Epithelial cell of prostate (primary cell): ENCODE data around the gene SLCO4A1.

DNA sequence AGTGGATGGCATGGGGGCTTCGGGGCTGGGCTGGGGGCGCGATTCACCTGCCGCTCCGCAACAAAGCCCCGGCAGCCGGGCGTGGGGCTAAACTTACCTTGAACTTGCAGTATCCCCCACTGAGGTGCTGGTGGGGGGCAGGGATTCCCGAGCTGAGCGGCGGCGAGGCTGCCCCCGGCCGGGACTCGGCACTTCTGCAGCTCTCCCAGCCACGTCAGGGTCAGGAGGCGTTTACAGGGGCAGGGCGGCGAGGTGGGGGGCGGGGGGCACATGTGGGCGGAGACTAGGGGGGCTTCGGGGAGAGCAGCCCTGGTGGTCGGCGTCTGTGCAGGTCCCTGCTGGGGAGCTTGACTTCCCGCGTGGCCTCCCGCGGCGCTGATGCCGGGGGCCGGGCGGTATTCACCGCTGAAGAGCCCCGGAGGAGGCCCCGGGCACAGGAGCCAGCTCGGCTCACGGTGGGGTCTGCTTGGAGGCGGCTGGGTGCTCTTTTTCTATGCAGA lies 75.6 kb upstream of the GATA5 start:
- RRBS: no CpG with 5 or more reads among the region's 38 CpGs

- RRBS: 31% methylated on average over 5 of the region's 24 CpGs
Measured at GRCh38 chr20:62558420-62559191, 82.8 kb upstream of the GATA5 start.

DNA sequence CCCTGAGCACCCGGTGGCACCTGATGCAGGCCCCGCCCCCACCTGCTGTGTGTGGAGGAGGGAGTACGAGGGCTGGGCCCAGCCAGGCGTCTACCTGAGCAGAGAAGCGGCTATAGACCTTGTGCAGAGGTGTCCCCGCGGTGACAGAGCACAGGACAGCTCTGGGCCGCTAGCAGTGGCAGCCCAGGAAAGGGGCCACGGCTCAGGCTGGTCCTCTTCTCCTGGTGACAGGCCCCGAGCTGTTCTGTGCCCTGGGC lies 64.7 kb upstream of the SLCO4A1 start:
- RRBS: 8% methylated on average over 1 of the region's 10 CpGs

DNA sequence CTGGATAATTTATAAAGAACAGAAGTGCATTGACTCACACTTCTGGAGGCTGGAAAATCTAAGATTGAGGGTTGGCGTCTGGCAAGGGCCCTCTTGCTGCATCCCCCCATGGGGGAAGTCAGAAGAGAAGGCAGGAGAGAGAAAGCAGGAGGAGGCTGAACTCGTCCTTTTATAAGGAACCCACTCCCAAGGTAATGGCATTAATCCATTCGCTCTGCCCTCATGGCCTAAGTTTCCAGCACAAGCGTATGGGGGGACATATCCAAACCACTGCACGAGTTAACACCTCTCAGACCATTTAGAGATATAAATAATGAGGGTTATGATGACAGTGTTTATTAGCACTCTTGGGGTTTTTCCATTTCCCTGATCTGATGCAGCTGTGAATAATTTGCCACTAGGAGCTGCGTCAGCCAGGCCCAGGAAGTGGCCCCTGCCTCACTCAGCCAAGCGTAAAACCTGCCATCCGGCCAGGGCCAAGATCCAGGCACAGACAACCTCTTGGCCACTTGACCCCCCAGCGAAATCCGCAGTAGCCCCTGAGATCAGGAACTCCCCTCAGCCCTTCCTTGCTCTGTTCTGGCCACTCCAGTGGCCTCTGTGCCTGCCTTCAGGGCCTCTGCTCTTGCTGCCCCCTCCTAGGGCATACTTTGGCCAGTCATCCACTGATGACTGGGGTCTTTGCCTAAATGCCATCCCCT lies 14.2 kb upstream of the SLCO4A1 start:
- RRBS: no CpG with 5 or more reads among the region's 10 CpGs

DNA sequence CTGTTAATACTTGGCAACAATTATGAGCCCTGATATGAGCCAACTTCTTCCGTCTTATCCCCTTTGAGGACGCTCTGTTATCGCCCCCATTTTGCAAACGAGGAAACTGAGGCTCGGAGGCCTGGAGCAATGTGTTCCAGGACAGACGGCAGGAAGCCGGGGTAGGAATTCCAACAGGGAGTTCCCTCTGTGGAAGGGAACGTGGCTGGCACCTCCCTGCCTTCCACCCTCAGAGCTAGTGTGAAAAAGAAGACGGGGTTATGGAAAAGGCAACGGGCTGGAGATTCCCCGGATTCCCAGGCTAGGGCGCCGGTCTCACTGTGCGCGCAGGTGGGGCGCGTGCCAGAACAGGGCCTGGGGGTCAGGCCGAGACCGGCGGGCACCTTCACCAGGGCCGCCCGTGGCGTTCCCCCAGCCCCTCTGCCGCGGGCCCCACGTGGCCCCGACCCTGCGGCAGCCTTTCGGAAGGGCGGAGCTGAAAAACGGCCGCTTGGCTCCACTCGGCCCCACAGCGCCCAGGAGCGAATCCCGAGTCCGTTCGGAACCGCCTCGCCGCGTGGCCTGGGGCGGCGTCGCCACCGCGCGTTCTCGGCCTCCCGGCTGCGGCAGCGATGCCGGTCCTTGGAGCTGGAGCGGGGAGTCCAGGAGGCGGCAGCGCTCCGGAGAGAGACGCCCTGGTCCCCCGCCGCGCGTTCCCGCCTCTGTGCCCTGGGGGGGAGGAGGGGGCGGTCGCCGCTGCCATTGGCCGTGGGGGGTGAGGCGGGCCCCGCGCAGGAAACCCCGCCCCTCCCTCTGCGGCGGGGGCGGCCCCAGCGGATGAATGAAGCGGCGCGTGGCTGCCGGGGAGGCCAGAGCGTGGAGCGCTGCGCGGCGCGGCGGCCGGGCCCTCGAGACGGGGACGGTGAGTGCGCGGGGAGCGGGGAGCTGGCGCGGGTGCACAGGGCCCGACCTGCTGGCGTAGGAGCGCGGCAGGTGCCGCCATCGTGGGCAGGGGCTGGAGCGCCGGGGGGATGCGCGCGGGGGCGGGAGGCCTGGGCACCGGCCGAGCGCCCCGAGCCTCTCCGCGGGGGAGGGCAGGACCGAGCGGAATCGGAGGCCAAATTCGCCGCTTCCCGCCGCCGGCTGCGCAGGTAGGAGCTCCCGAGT lies at the start of gene SLCO4A1:
Gene SLCO4A1, plus strand, starts transcription at position 851 of the 1,146 bp plus-strand sequence.
- RRBS: 1% methylated on average over 40 of the region's 123 CpGs

DNA sequence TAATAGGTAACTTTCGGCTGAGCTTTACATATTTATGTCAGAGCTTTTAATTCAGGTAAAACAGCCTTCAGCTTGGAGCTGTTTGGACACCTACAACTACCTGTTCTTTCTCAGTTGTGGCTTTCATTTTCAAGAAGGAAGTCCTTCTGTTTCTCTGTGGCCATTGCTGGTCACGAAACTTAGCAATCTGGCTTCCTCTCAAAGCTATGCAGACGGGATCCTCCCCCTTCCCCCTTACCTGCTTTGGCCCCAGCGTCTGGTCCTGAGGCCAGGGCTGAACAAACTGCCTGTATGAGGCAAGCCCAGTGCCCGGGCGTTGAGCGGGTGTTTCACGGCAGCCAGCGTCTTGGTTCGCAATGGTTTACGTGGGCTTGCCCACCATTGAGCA lies 9.3 kb downstream of the SLCO4A1 start:
- RRBS: no CpG with 5 or more reads among the region's 11 CpGs

GRCh38 chr20:62662154-62662931 lies 20.0 kb downstream of the SLCO4A1 start:
- RRBS: no CpG with 5 or more reads among the region's 15 CpGs

DNA sequence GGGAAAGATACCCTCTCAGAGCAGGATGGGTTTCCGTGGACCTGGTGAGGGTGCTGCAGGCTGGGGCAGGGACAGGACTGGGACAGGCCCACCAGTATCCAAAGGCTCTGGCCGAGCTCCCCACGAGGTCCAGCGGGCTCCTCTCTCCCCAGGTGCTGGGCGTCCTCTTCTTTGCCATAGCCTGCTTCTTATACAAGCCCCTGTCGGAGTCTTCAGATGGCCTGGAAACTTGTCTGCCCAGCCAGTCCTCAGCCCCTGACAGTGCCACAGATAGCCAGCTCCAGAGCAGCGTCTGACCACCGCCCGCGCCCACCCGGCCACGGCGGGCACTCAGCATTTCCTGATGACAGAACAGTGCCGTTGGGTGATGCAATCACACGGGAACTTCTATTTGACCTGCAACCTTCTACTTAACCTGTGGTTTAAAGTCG lies 29.3 kb downstream of the SLCO4A1 start:
- RRBS: no CpG with 5 or more reads among the region's 16 CpGs

DNA sequence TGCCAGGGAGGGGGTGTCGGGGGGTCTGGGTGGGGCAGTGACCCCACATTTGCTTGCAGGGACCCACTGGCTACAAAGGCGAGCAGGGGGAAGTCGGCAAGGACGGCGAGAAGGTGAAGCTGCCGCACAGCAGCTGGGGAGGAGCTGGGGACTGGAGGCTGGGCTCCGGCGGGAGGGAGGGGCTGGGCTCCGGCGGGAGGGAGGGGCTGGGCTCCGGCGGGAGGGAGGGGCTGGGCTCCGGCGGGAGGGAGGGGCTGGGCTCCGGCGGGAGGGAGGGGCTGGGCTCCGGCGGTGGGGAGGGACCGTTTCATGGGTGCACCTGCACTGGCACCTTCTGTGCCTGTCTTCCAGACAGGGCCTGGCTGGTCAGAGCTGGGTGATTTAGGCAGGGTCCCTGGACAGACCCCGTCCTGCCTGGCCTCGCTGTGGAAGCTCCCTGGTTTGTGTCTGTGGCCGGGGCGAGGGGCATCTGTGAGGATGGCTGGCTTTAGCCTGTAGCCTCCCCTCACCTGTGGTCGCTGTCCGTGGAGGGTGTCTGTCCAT lies 8.1 kb downstream of the COL9A3 start:
- RRBS: 70% methylated on average over 2 of the region's 25 CpGs

- RRBS: 7% methylated on average over 12 of the region's 27 CpGs
Measured at GRCh38 chr20:62860260-62860930, 1.2 kb downstream of the TCFL5 start.

DNA sequence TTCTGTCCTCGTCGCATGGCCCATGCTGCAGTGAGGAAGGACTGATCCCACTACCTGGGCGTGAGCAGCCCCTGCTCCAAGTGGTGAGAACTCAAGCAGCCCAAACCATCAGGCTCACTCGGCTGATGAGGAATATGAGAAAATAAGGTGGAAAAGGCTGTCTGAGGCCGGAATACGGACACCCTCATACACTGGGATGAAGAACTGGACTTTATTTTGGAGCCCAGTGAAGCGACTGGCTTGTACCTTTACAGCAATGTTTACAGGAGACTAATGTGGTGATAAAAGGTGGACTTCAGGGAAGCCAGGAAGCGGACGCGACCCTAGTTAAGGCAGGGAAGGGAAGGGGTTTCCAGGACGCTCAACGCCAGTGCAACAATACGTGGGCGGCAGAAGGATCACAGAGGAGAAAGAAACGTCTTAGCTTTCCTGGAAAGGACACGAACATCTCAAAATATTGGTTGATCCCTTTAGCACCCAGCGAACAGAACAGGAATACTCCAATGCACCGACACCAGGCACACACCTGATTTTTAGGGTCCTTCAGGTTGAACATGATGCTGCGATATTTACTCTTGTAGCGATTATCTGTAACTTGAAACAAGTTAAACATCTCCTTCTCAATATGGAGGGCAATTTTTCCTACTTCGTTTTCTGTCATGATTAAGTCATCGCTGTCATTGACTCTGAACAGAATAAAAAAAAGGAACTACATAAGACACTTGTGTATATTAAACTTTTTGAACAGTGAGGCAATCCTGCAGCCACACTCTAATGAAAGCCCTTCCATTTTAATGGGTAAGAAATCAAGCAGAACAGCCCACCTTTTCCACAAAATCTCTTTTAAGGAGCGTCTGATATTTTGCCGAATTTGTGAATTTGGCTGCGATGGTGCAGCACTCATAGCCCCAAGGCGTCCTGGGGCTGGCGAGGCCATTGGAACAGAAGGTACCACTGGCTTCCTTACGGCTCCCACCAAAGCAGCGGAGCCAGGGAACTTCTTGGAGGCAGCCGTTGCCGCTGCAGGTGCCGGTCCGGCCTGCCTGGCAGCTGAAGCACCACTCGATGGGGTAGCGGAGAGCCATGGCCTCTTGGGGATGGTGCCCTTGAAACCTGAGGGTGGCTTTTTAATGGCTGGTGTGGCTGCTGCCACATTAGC lies 30.2 kb downstream of the DIDO1 start:
- RRBS: no CpG with 5 or more reads among the region's 35 CpGs

DNA sequence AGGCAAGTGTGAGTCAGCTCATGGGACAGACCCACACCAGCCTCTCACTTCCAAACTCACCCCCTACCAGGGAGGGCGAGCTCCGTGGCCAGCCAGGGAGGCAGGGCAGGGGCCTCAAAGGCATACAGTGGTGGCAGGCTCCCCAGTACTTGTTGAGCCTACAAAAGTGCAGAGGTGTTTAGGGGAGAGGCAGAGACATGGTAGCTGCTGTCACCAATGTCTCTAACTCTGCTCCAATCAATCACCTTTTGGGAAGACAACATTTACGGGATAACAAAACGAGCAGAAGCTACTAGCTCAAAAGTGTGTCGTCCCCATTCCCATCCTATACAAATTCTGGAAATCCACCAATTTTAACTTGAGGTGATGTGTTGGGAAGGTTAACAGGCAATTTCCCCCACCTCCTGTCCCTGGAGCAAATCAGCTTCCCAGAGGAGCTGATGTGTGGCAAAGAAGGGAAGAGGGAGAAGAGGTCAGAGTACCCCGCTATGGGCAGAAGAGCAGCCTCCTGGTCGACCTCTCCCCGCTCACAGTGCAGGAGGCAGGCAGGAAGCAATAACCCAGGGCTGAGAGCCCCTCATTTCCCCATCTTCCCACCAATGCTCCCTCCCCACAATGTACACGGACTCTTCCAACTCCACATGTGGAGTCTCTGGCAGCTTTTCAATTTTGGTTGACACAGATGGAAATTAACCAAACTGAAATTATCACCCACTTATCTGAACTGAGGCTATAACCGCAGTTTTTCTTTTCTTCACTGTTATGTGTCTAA lies 22.7 kb downstream of the DIDO1 start:
- RRBS: no CpG with 5 or more reads among the region's 10 CpGs

DNA sequence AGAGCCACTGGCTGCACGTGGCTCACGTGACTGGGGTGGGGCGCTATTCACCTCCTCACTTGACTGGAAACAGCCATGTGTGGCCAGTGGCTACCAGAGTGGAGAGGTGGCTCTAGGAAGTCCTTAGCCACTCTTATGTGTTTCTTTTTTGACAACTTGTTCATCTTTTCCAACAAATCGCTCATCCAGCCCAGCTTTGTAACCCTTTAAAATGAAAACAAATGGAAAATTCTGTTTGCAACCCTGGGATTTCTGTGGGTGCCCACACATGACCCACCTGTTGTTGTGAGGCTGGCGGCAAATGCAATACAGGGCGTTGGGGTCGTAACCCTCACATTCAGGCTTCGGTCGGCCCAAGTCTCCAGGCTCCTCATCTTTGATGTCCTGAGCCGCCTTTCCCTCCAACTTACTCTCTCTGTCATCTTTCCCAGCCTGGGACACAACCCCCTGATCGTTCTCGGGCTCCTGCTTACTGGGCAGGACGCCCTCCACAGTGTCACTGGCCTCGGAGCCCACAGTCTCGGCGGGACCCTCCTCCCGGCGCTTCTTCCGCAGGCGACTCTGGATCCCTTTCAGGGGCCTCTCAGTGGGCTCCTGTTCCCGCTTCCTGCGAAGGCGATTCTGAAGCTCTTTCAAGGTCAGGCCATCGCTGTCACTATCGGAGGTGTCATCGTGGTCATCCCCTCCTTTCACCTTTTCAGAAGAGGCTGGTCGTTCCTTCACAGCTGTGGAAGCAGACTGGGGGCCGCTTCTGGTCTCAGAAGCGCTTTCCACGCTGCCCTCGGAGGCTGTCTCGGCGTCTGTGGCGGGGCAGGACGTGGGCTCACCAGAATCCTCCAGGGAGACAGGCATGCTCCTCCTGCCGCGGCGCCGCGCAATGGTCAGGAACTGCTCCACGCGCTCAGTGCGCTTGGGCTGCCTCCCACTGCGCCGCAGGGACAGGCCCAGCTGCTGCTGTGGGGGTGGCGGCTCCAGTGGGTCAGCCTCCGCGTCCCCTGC lies 15.5 kb downstream of the DIDO1 start:
- RRBS: no CpG with 5 or more reads among the region's 48 CpGs

GRCh38 chr20:62953173-62953642 lies 699 bp downstream of the SLC17A9 start:
- RRBS: no CpG with 5 or more reads among the region's 14 CpGs

DNA sequence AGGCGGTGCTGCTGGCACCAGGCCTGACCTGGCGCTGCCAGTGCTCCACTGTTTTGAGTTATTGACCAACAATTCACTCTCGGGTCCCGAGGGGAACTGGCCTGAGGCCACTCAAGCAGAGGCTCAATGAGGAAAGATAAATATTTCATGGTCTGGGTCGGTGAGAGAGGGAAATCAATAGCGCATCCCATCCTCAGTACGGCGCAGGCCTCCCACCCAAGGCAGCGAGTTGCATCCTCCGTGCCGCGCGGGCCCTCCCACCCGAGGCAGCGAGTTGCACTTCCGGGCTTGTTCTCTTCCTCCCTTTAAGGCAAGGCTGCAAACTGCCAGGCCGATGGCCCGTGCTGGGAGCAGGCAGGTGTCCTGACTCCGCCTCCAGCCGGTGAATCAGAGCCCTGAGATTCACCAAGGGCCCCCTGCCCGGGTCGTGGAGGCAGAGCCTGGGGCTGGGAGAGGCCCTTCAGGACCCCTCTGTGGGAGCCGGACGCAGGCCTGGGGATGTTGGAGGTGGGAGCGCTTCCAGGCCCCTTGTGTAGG lies 22.9 kb upstream of the BHLHE23 start:
- RRBS: 5% methylated on average over 3 of the region's 25 CpGs

GRCh38 chr20:63370736-63371106 lies 9.6 kb upstream of the CHRNA4 start:
- RRBS: no CpG with 5 or more reads among the region's 15 CpGs

GRCh38 chr20:63380606-63381018 lies 19.5 kb upstream of the CHRNA4 start:
- RRBS: no CpG with 5 or more reads among the region's 16 CpGs

DNA sequence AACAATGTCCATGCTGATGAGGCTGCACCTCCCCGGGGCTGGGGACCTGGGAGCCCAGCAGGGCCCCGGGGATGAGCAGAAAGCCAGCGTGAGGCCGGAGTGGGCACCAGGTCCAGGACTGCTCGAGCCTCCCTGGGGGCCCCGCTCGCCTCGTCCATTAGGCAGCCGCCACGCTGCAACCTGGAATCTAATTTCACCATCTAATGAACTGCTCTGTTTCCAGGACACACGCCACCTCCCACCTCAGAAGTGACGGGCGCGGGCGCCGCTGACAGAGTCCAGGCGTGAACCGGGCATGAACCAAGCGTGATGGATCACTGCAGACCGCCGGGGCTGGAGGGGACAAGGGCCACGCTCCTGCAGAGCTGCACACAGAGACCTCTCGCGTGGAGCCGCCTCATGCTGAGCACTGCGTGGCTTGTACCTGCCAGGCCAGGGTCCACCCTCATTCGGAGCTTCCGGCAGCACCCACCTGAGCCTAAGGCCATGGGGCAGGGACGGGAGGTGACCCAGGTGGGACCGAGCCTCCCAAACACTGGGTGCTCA lies 15.5 kb downstream of the KCNQ2 start:
- RRBS: no CpG with 5 or more reads among the region's 30 CpGs

- RRBS: 6% methylated on average over 10 of the region's 53 CpGs
Measured at GRCh38 chr20:63495804-63496683, 2.8 kb downstream of the EEF1A2 start.

GRCh38 chr20:63520910-63521456 lies 418 bp downstream of the PPDPF start:
- RRBS: 1% methylated on average over 40 of the region's 63 CpGs